Airway epithelial cell (primary cell): Measurements from ENCODE around the genes OR2J1, OR5V1, OR12D2, OR2H2 and ZFP57.

GRCh38 chr6:27813213-27813543, 1.4 kb downstream of the H2AC14 start:
- RAMPAGE, long total RNA: no peak

GRCh38 chr6:28090816-28091276, 10.5 kb downstream of the ZNF165 start:
- RAMPAGE, long total RNA: no peak

DNA sequence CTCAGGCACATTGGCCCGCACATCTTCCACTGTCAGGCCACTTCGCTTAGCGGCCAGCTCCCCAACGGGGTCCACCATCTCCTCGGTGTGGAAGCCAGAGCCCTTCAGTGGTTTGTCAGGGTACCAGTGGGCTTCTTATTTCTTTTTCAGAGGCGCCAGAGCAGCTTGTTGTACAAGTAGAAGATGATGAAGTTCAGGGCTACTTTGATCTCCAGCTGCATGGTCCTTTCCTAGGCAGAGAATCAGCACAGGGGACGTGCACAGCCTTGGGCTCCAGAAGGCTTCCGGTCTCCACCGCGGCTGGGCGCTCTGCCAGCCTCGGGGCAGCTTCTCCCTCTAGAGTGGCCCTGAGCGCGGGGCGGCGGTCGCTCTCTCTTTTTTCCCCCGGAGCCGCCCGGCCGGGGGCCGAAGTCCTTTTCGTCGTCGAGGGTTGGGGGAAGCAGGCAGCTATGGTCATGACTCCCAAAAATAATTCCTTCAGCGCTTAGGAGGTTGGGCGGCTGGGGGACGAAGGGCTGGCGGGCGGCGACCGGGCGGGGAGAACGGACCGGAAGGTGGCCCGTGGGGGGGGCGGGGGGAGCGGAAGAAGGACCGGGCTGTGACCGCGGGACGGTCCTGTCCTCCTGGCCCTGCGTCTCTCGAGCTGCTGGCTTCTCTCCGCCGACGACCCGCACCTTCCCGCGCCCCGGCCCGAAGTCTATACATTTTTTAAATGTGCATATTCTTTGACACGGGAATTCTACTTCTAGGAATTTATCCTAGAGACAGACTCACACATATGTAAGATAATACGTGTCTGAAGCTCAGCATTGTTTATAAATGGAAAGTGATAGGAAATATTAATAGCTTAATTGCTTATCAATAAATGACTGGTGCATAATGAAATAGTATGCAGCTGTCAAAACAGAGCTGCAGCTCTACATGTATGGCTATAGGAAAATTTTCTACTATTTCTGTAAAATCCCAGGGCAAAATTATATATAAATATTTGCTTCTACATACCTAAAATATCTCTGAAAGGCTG, 6.3 kb upstream of the ZSCAN9 start:
- RAMPAGE, long total RNA: no peak

DNA sequence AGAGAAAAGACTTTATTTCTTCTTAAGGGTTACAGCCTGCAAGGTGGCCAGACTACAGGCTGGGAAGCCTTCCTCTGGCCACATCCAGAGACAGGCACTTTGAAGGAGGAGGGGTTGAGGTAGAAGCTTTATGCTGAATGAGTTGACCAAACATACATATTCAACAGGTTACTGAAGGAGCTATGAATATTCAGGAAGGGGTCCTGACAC, 4.9 kb upstream of the ZSCAN9 start:
- RAMPAGE, long total RNA: no peak

DNA sequence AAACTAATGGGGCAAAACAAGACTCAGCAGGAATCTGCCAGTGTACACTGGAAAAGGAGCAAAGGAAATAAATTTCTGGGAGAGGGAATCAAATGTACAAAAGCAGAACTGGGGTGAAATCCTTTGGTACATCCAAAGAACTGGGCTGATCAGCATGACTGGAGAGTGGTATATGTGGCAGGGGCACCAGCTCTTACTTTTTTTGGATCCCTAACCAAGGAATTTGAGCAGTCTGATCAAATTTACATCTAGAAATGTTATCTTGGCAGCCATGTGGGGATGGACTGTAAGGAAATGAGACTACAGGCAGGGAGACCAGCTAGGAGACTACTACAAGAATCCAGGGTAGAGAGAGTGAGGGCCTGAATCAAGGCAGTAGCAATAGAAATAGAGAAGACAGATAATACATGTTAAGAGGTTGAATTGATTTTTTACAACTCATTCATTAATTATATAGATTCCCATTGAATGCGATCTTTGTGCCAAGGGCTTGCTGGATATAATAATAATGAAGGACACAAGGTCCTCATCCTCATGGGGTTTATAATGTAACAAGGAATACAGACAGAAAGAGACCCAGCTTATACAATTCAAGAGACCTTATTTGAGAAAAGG, 1.3 kb upstream of the ZSCAN31 start:
- RAMPAGE, long total RNA: no peak

DNA sequence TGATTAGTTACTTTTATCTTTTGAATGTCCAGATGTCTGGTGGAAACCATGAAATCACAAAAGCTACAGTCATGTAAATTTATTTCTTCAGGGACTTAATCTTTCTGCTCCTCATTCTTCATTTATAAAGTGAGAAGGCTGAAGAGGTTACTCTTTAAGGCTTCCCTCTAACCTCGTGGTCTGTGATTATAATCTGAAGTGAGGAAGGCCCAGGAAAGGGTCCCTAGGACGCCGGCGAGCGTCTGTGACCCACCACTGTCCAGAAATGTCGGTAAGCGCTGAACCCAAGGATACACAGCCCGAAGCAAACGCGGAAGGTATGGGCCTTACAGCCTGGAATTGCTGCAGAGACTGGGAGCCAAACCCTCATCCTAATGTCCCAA, 437 bp downstream of the ZSCAN12 start:
- RAMPAGE, long total RNA: no peak

GRCh38 chr6:28586169-28586891, 768 bp downstream of the SCAND3 start:
- RAMPAGE, long total RNA: no peak

DNA sequence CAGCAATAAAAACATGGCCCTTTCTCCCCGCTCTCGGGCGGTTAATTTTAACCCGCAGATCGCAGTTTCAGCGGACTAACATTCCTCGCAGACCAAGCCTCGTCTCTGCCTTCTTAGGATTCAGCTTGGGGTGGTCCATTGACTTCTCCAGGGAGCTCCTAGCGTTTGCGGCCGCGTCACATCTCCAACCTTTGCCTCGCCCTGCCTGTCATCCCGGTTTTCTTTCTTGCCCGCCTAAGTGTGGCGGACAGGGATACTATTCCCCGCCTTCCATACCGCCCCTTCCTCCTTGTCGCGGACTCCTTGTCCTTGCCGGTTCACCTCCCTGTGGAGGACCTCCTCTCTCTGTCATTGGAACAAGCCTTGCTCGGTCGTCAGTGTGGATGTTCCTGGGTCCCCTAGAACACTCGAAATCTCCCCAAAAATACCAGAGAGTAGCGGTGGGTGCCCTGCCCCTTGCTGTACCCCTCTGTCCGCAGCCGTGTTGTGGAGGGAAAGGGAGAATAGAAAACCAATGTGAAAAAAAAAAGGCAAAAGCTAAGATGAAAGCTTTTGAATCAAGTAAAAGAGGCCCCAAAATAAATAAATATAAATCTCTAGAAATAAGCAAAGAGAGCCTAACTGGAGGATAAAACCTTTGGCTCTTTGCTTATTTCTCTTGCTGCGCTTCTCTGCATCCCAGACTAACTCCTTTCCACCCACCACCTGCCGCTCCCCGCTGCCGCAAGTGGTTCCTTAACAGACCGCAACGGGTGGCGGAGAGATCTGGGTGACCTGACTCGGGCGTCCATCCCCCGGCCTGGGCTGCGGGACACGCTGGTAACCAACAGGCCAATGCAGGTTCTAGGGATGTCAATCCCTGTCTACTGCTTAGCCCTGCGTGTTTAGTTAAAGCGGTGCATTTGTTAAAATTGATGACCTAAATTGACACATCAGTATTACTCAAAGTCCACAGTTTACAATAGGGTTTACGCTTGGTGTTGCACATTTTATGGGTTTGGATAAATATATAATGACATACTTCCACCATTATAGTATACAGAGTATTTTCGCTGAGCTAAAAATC, 48.5 kb upstream of the SCAND3 start:
- RAMPAGE, long total RNA: no peak

DNA sequence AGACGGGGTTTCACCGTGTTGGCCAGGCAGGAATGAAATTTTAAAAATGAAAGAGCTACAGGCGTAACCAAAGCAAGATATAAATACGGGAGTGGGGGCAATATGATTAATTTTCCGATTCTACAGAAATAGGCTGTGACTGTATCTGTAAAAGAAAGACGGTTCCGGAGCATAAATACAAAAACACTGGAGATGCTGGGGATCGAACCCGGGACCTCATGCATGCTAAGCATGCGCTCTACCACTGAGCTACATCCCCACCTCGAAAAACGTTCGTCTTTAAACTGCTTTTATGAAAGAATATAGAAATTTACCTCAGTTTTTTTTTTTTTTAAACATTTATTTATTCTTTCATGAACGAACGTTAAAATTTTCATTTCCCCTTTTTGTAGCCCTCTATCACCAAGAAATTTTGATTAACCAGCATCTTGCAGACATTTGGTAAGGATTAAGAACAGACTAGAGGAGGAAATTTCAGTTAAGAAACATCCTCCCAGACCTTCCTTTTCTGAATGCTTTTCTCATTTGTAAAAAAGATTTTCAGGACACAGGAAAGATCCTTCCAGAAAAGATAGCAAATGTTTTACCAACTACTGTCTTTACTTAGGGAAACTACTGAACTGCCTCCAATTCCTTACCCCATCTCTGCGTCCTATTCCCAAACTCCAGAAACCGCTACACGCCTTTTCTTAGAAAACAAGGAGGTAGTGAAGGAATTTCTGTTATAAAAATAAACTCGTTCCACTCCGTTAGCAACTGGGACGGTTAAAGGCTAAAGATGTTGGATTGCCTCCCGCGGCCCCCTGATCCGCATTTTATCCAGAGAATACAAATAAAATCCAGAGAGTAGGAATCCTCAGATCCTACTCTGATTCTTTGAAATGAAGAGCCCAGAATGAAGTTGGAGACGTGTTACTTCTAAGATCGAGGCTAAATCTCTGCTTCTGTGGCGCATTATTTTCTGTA, 71.2 kb upstream of the SCAND3 start:
- RAMPAGE, long total RNA: no peak

- RAMPAGE, long total RNA: no peak
Observed at GRCh38 chr6:28921732-28922476, 1.9 kb downstream of the TRIM27 start.

DNA sequence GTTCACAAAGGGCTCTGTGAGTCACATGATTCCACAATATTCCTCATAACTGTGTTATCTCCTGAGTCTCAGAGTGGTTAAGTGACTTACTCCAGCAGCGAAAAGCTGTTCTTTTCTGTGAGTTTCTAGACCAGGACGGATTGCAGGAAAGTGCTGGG, 1.3 kb downstream of the TRIM27 start:
- RAMPAGE, long total RNA: no peak

GRCh38 chr6:28977125-28978123, 27.7 kb downstream of the ZNF311 start:
- RAMPAGE, long total RNA: no peak

GRCh38 chr6:29099291-29099653, at the start of gene OR2J1:
OR2J1 (plus strand) TSS chr6:29099490.
- RAMPAGE, long total RNA: no peak

- RAMPAGE, long total RNA: no peak
Observed at GRCh38 chr6:29368583-29369205, at the start of gene OR5V1. OR5V1 (minus strand) TSS chr6:29368865.

DNA sequence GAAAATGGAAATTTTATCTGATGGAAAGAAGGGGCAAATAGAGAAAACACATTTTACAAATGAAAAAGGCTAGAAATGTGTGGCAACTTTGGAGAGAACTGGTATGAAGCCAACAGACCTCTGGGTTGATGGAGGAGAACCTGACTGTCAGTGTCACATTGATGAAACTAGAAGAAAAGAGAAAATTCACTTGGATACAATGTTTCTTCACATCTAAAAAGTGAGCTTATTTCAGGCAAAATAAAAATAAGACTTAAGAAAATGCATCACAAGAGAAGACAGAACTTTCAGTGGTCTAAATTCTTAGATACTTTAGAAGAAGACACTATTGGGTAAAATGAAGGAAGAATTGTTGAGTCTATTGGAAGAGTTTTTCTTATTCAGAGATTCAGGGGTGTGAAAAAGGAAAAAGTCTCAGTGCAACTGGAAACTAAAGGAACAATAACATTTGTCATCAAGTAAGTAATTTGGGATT, at the start of gene OR12D2:
TSS of gene OR12D2 (plus strand) at position 274 of the 475 bp plus-strand sequence.
- RAMPAGE, long total RNA: no peak

GRCh38 chr6:29584682-29585356, at the start of gene OR2H2:
OR2H2 (plus strand) TSS chr6:29585121.
- RAMPAGE, long total RNA: no peak

DNA sequence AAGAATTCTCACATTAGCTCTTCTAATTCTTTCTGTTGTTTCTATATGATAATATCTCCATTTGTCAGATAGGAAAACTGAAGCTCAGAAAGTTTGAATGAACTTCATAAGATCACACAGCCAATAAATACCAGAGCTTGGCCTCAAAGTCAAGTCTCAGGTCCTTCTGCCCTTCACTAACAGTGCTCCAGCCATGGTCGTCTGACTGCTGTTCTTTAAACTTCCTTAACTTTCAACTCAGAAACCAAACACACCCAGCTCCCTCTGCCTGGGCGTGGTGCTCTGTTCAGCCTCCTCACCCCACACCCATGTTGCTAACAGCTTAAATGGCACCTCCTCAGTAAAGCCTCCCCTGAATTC, 8.7 kb upstream of the GABBR1 start:
- RAMPAGE, long total RNA: no peak

DNA sequence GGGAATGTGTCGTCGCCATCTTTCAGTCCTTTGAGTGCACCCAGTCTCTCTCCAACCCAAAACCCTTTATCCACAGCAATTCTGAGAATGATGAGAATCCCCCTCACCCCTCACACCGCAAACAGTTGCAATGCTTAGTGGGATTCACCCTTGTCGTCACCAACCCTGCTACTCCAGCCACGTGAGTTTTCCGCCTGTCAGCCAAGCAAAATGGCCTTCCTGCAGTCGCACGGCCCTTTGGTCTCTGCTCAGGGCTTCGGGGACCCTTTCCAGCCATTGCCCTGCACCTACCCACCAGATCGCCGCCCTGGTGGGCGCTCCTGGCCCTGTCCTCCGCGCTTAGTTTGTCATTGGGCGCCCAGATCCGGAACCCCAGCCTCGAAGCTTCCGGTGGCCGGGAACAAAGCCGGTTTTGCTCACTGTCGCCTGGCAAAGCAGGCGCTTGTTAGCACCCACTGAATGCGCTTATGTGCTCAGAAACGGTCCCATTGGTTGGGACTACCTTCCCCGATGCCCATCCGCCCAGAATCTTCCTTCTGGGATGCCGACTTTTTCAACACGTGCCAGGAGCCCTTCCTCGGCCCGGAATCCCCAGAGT, 585 bp downstream of the ZFP57 start:
- RAMPAGE, long total RNA: no peak

DNA sequence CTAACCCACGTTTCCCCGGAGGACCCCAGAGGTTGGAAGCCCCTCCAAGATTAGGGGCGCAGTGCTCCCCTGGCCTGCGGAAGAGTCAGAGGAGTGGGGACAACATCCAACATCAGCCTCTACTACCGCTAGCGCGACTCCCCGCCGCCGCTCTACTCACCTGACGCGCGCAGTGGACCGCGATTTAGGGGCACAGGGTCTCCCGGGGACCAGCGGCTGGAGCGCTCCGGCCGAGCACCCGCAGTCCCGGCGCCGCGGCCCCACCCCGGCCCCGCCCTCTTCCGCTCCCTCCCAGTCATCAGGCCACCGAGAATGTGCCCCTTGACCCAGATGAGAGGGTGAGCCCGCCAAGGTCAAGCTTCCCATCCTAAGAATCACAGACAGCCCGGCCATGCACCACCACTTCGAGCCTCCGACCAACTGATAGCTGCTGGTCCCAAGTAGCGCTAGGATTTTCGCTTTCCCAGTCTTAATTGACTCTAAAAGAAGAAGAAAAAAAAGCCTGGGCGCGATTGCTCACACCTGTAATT, at the start of gene ZFP57:
TSS of gene ZFP57 (minus strand) at position 251 of the 530 bp plus-strand sequence.
- RAMPAGE, long total RNA: start-site peak on the minus strand centred at position 246 of the sequence, 56 bp wide, 41 and 19 reads in 2 replicates

DNA sequence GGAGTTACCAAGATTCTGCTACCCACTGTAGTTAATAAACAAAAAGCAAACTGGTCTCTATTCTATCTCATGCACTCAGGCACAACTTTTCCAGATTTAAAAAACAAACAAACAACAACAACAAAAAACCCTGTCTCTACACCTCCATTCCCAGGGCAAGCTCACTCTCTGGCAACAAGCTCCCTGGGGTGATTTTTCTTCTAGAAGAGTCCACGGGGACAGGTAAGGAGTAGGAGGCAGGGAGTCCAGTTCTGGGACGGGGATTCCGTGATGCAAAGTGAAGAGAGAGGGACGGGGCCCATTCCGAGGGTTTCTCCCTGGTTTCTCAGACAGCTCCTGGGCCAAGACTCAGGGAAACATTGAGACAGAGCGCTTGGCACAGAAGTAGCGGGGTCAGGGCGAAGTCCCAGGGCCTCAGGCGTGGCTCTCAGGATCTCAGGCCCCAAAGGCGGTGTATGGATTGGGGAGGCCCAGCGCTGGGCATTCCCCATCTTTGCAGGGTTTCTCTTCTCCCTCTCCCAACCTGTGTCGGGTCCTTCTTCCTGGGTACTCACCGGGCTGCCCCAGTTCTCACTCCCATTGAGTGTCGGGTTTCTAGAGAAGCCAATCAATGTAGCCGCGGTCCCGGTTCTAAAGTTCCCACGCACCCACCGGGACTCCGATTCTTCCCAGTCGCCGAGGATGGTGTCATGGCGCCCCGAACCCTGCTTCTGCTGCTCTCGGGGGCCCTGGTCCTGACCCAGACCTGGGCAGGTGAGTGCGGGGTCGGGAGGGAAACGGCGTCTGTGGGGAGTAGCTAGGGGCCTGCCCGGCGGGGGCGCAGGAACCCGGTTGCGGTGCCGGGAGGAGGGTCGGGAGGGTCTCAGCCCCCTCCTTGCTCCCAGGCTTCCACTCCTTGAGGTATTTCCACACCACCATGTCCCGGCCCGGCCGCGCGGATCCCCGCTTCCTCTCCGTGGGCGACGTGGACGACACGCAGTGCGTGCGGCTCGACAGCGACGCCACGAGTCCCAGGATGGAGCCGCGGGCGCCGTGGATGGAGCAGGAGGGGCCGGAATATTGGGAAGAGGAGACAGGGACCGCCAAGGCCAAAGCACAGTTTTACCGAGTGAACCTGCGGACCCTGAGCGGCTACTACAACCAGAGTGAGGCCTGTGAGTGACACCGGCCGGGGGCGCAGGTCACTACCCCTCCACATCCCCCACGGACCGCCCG, 35.7 kb upstream of the HLA-G start:
- RAMPAGE, long total RNA: no peak